ENCODE measurements around a stretch of chr5.

- PRO-cap, result no peak
- RAMPAGE, long total RNA, result no peak
- RRBS, result no CpG with 5 or more reads among the region's 3 CpGs
Measured at GRCh38 chr5:151865243-151865639, 59.4 kb downstream of the GLRA1 start.

DNA sequence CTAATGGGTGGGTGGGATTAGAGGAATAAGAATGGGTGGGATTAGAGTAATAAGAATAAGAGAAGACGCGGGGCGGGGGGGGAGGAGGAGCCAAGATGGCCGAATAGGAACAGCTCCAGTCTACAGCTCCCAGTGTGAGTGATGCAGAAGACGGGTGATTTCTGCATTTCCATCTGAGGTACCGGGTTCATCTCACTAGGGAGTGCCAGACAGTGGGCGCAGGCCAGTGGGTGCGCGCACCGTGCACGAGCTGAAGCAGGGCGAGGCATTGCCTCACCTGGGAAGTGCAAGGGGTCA is 197.9 kb downstream of the NMUR2 start:
- PRO-cap, result no peak
- RAMPAGE, long total RNA, result no peak
- RRBS, result no CpG with 5 or more reads among the region's 12 CpGs

DNA sequence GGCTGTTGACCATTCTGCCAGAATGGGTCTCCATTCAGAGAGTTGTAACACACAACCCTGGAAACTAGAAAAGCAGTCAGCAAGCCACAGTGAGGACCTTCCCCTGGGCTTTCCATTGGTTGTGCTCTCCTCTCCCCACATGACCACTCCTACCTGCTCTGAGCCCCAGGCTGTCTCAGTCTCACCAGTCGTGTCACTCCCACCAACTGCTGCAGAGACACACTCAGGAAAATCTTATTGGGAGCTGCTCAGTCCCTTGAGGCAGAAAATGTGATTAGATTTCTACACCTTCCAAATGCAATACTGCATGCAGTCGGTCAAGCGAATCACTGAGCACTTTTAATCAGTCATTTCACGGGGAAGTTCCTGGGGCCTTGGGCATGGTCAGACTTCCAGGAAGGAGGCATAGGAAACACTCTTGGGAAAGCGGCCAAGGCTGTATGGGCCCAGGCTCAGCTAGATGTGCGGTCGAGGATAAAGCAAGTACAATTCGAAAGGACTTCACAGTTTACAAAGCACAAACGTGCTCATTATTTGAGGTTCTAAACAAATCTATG is 284.2 kb upstream of the NMUR2 start:
- PRO-cap, result no peak
- RAMPAGE, long total RNA, result no peak
- RRBS, result no CpG with 5 or more reads among the region's 9 CpGs

- PRO-cap, result no peak
- RAMPAGE, long total RNA, result no peak
- RRBS, result no CpG with 5 or more reads among the region's 2 CpGs
Measured at GRCh38 chr5:153900639-153901070, 138.1 kb downstream of the FAM114A2 start.

DNA sequence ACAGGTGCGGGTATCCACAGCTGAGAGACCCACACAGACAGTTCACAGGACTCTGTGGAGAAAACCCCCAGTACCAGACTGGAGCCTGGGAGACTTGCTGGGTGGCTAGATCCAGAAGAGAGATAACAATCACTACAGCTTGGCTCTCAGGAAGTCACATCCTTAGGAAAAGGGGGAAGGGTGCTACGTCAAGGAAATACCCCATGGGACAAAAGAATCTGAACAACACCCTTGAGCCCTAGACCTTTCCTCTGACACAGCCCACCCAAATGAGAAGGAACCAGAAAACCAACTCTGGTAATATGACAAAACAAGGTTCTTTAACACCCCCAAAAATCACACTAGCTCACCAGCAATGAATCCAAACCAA is 23.3 kb downstream of the FAM114A2 start:
- PRO-cap, result no peak
- RAMPAGE, long total RNA, result no peak
- RRBS, result no CpG with 5 or more reads among the region's 2 CpGs

DNA sequence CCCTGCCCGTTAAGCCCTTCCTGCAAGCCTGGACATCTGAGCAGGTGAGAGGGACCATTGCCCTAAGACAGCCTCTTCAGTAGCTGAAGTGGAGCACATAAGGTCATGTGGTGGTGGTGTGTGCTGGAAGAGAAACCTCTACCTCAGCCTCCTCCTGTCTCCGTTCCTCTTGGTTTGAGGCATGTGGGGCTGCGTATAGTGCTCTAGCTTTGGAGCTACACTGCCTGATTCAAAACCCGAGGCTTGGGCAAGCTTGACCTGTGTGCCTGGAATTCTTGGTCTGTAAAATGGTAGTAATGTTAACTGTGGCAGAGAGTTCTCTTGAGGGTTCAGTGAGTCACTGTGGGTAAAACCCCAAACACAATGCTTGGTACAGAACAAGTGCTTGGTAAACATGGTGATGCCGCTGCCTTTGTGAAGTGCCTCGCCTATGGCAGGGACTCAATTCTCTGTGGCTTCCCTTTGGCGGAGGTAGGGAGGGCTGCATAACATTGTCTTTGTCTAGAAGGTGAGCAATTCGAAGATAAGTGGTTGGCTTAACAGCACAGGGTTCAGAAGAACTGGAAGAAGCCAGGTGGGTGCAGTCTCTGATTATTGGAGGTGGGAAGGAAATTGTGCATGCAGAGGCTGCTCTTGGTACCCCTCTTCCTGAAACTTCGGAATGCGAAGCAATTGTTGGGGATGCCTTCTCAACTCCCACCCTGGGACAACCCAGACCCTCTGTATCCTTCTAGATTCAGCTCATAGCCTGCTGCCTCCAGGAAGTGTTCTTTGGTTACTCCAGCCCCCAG is 7.6 kb downstream of the GALNT10 start:
- PRO-cap, result no peak
- RAMPAGE, long total RNA, result no peak
- RRBS, result no CpG with 5 or more reads among the region's 10 CpGs

DNA sequence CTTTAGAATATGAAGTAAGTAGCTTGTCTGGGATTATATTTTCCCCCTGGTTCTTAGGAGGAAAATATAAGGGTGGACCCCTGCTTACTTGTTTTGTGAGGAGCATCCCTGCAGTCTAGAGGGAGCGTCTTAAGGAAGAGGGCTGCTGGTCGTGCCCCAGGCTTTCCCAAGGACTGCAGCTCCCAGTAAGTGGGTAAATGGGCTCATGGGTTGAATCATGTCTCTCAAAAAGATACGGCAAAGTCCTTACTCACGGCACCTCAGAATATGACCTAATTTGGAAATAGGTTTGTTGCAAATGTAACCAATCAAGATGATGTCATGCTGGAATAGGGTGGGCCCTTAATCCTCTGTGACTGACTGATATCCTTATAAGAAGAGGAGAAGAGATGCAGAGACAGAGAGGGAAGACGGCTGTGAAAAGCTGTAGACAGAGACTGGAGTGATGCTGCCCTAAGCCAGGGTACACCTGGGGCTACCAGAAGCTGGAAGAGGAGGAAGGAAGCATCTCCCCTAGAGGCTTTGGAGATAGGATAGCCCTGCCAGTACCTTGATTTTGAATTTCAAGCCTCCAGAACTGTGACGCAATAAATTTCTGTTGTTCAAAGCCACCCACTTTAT is 14.9 kb downstream of the GALNT10 start:
- PRO-cap, result no peak
- RAMPAGE, long total RNA, result no peak
- RRBS, result no CpG with 5 or more reads among the region's 6 CpGs

- PRO-cap, result no peak
- RAMPAGE, long total RNA, result no peak
- RRBS, result no CpG with 5 or more reads among the region's 8 CpGs
Measured at GRCh38 chr5:154456323-154457000, 10.7 kb downstream of the SAP30L start.

DNA sequence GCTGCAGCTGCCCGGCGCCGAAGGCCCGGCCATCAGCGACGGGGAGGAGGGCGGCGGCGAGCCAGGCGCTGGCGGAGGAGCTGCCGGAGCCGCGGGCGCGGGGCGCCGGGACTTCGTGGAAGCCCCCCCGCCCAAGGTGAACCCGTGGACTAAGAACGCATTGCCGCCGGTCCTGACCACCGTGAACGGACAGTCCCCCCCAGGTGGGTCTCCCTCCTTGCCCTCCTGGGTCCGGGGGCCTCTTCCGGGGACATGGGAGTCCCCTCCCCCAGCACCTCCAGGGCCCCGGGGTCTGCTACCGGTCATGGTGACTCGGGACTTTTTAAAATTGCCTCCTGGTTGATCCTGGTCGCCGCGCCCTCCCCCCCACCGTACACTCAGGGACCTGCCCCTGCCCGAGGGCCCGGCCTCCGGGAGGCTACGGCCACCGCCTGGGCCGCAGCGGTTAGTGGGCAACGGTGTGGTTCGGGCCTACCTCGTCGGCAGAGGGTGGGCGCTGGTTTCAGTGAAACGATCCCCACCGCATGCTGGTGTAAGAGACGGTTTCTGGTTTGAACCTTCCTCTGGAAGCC is 900 bp downstream of the LARP1 start:
- PRO-cap, result bidirectional peak, plus-strand start at position 38 of the sequence, minus-strand start outside the sequence
- RAMPAGE, long total RNA, result no peak
- RRBS, result 2% methylated on average over 31 of the region's 50 CpGs

DNA sequence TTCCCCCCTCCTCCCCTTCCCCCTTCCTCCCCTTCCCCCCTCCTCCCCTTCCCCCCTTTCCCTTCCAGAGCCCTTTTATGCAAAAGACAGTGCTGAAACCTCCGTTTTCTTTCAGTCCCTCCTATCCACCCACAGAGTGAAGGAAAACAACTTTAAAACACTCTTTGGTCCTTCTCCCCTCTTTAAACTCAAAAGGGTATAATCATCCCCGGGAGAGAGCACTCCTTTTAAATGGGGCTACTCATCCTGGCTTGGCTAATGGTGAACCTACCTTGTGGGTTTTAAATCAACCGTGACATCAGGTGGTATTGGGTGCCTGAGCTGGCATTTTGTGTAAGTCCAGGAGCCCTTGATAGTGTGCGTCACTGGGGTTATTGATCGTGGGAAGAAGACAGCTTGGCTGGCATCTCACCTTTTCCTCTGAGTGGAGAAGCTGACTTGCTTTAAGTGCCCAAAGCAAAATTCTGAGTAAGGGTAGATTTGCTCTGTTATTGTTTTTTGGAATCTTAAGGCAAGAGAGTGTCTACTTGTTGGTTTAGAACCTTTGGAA is 2.8 kb downstream of the LARP1 start:
- PRO-cap, result no peak
- RAMPAGE, long total RNA, result no peak
- RRBS, result no CpG with 5 or more reads among the region's 5 CpGs

- PRO-cap, result no peak
- RAMPAGE, long total RNA, result no peak
- RRBS, result no CpG with 5 or more reads among the region's 7 CpGs
Measured at GRCh38 chr5:154790017-154790917, 35.1 kb downstream of the LARP1 start.

- PRO-cap, result no peak
- RAMPAGE, long total RNA, result no peak
- RRBS, result no CpG with 5 or more reads among the region's 4 CpGs
Measured at GRCh38 chr5:154799429-154799867, 44.3 kb downstream of the LARP1 start.

- PRO-cap, result no peak
- RAMPAGE, long total RNA, result no peak
- RRBS, result no CpG with 5 or more reads among the region's 2 CpGs
Measured at GRCh38 chr5:154830369-154830808, 20.0 kb downstream of the FAXDC2 start.

DNA sequence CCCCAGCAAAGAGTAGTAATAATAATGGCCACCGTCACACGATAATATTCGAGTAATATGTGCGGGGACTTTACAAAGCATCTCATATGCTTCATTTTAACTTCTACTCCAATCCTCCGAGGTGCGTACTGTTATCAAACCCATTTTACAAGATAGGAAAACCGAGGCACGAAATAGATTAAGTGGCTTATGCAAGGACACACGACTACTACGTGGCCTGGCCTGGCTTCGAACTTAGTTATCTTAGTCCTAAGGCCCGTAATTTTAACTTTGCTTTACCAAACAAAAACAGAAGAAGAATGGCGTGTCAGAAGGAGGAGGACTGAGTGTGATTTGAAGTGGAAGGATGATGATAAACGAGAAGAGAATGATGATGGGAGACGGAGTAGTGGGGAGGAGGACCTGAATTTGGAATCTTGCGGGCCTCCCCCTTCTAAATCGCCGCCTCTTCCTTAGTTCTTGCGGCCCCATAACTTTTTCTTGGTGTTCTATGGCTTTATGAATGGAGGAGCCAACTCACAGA is 531 bp downstream of the CNOT8 start:
- PRO-cap, result no peak
- RAMPAGE, long total RNA, result no peak
- RRBS, result no CpG with 5 or more reads among the region's 19 CpGs

- PRO-cap, result no peak
- RAMPAGE, long total RNA, result no peak
- RRBS, result no CpG with 5 or more reads among the region's 6 CpGs
Measured at GRCh38 chr5:154907532-154908025, 30.4 kb downstream of the GEMIN5 start.

- PRO-cap, result no peak
- RAMPAGE, long total RNA, result no peak
- RRBS, result no CpG with 5 or more reads among the region's 3 CpGs
Measured at GRCh38 chr5:155136902-155137355, 123.4 kb downstream of the KIF4B start.

DNA sequence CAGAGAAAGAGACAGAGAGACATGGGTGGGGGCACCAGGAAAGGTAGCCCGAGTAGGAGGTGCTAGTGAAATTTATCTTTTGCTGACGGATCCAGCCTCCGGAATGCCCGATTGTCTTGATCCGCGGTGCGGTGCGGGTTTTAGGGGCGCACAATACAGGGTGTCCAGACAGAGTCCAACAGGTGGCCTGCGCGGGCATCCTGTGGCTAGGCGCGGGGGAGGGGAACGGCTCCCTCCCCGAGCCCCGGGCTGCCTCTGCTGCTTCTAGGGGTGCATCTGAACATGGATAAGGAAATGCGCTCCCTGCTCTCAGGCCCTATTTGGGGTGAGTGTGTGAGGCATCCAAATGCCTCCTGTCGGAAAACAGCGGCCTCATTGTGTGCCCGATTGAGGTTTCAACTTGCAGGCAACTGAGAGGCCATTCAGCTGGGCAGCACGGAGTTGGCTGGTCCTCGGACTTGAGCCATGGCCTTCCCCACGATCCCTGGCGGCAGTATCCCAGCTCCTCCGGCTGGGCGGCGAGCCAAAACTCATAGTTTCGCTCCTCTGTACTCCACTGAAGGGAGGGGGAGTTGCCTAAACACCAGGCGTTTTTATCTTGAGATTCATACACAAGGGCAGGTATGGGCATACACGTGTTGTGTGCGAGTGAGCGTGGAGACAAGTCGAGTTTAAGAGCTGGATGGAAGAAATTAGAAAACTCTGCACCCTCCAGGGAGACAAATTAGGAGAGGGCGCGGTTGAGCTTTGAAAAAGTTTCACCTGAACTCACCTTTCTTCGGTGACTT is 597.3 kb upstream of the SGCD start:
- PRO-cap, result no peak
- RAMPAGE, long total RNA, result no peak
- RRBS, result no CpG with 5 or more reads among the region's 36 CpGs

GRCh38 chr5:156820052-156820528 is 30.0 kb upstream of the PPP1R2B start:
- PRO-cap, result no peak
- RAMPAGE, long total RNA, result no peak
- RRBS, result no CpG with 5 or more reads among the region's 6 CpGs

- PRO-cap, result no peak
- RAMPAGE, long total RNA, result no peak
- RRBS, result no CpG with 5 or more reads among the region's 5 CpGs
Measured at GRCh38 chr5:157101604-157102086, 7.2 kb downstream of the HAVCR2 start.

GRCh38 chr5:157108369-157108859 is 430 bp downstream of the HAVCR2 start:
- PRO-cap, result no peak
- RAMPAGE, long total RNA, result no peak
- RRBS, result no CpG with 5 or more reads among the region's 5 CpGs